GM06990 (cell line): Measurements from ENCODE around the genes KIF15, TMEM158 and CCR9.

GRCh38 chr3:43389054-43389687, 102.8 kb downstream of the SNRK start:
- RRBS, result no CpG with 5 or more reads among the region's 1 CpG

- RRBS, result no CpG with 5 or more reads among the region's 6 CpGs
These were observed 46.5 kb downstream of the ABHD5 start for GRCh38 chr3:43737133-43737781.

- RRBS, result no CpG with 5 or more reads among the region's 6 CpGs
These were observed 57.5 kb downstream of the ABHD5 start for GRCh38 chr3:43748182-43748696.

DNA sequence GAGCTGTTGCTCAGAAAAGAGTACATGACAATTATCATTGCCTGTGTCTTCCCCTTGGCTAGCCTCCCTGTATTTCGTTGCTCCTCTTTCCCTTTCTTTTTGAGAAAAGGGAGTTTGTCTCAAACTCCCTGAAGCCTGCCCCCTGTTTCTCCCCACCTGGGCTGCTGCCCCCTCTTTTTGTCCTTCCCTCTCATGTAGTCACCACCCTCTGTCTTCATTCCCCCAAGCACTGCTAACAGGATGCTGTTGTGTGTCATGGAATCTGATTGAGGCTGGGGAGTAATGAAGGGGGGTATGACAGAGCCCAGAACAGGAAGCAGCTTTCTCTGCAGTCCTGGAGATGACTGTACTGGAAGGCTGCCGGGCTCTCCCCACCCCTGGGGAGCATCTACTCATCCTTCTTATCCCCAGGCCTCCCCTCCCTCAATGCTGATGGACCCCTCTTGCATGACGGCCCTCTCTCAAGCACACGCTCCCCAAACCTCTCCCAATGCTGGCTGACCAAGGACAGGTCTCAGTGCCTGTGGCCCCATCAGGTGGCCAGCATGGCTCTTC, 181.6 kb downstream of the ABHD5 start:
- RRBS, result no CpG with 5 or more reads among the region's 4 CpGs

- RRBS, result 15% methylated on average over 3 of the region's 29 CpGs
These were observed 245.5 kb upstream of the TOPAZ1 start for GRCh38 chr3:43996215-43996614.

GRCh38 chr3:43996615-43997454, 244.9 kb upstream of the TOPAZ1 start:
- RRBS, result 6% methylated on average over 3 of the region's 54 CpGs

GRCh38 chr3:44339234-44339406, 554 bp downstream of the TCAIM start:
- RRBS, result no CpG with 5 or more reads among the region's 2 CpGs

GRCh38 chr3:44339438-44339990, 948 bp downstream of the TCAIM start:
- RRBS, result no CpG with 5 or more reads among the region's 8 CpGs

GRCh38 chr3:44594170-44594714, 9.5 kb downstream of the ZNF660 start:
- RRBS, result no CpG with 5 or more reads among the region's 8 CpGs

DNA sequence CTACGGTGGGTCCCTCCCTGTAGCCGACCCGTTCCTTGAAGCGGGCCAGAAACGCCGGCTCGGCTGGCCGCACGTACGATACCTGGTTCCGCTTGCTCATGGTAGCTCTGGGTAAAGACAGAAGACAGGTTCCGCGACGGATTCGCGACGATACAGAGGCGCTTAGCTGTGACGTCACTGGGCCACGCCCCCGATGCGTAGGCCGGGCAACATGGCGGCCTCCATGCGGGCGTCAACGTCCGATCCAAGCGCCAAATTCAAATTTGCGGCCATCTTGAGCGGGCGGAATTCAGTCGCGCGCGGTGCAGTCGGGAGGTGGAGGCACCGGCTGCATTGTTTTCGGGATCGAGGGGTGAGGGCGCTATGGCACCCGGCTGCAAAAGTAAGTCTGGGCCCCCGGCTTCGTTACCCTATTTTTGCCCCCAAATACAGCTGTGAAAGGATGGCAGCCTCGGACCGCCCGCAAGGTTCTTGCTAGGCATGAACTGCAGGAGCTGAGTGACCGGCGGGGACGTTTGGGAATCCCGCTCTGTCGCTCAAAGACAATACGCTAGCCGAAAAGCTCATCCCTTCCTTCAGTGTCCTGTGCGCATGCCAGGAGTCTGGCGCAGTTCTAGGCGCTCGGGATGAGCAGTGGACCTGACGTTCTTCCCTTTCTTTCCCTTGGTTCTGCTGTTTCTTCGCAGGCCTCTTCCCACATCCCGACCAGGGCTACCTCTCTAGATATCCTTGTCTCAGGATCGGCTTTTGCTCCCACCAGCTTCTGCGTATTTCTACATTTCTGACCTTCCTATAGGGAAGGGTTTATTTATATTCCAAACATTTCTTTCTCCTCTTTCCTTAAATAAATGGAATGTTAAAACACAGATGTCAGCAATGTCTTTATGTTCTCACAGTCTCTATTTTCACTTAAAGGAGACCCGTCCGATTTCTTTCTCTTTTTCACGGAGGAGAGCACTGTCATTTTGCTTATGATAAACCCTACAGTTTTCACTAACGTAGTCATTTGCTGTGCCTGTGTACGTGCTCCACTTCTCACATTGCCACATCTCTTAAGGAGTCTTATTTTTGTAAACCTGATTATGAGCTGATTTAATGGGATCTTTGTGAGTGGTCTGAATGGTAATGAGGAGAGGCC, at the start of gene KIF15:
Gene KIF15, plus strand, starts transcription at position 292 of the 1,138 bp plus-strand sequence.
- RRBS, result 2% methylated on average over 14 of the region's 68 CpGs

GRCh38 chr3:44914311-44915002, 40.0 kb downstream of the TGM4 start:
- RRBS, result no CpG with 5 or more reads among the region's 3 CpGs

DNA sequence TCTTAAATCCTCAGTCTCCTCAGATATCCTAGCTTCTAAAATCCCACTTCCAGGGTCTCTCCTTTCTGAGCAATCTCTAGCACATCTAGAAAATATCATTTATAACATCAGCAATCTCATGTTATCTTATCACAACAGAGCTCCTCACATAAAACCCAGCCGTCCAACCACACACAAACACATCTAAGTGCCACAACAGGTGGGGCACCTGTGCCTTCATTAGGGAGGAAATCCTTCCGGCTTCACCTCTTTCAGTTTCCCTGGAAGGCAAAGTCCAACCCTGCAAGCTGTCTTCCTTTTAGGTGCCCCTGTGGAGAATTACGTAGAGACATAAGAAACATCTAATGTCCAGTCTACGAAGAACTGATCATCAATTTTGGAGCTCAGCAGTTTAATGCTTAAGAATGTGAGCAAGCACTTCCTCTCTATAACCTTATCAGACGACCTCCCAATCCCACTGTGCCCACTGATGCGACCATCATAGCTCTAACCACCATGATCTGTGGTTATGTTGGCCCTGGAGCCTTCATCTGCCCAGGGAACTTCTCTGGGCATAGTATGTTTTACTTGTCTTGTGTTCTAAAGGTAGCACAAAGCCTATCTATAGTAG, 1.5 kb downstream of the ZDHHC3 start:
- RRBS, result no CpG with 5 or more reads among the region's 6 CpGs

DNA sequence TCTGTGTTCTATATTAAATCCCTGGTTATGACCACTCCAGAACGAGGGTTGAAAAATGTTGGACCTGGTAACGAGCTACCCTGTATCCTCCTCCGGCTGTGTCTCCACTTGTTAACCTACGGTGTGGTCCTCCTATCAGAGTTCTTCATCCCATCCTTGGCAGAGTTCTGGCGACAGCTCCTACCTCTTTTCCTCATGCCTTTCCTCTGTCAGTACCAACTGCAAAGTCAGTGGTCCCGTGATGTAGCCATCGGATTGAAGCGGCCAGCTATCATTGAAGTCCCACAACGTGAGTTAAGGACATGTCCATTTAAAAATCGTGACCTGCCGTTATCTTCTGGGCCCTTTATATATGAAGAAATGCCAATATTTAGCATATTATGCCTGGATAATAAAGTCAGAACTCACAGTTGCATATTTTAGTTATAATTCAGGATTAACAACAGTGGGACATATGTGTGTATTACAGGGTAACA, 1.1 kb downstream of the EXOSC7 start:
- RRBS, result no CpG with 5 or more reads among the region's 11 CpGs

- RRBS, result no CpG with 5 or more reads among the region's 3 CpGs
These were observed 20.8 kb downstream of the CDCP1 start for GRCh38 chr3:45125353-45125816.

- RRBS, result 3% methylated on average over 78 of the region's 176 CpGs
These were observed at the start of gene TMEM158 for GRCh38 chr3:45225522-45226663. TMEM158 (minus strand) TSS chr3:45226287.

GRCh38 chr3:45607714-45608115, 13.2 kb downstream of the LIMD1 start:
- RRBS, result no CpG with 5 or more reads among the region's 8 CpGs

DNA sequence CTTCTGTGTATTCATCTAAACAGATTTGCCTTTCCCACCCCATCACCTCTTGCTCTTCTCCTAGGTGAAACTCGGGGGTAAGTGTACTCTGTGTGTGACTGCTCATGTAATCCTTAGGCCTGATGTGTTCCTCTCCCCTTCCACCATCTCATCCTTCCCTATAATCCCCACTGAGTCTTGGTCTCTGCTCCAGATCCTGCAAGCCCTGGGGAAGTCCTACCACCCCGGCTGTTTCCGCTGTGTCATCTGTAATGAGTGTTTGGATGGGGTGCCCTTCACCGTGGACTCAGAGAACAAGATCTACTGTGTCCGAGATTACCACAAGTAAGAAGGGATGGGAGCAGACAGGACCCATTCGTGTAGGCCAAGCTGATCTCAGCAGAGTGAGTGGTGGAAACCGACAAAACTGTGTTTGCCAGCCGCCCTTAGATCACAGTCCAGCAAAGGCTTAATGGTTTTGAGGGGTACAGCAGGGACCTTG, 16.7 kb upstream of the SACM1L start:
- RRBS, result no CpG with 5 or more reads among the region's 8 CpGs

- RRBS, result no CpG with 5 or more reads among the region's 1 CpG
These were observed 20.3 kb upstream of the SLC6A20 start for GRCh38 chr3:45816726-45817036.

GRCh38 chr3:45886001-45886798, at the start of gene CCR9:
CCR9 (plus strand) TSS chr3:45886543.
- RRBS, result no CpG with 5 or more reads among the region's 9 CpGs

DNA sequence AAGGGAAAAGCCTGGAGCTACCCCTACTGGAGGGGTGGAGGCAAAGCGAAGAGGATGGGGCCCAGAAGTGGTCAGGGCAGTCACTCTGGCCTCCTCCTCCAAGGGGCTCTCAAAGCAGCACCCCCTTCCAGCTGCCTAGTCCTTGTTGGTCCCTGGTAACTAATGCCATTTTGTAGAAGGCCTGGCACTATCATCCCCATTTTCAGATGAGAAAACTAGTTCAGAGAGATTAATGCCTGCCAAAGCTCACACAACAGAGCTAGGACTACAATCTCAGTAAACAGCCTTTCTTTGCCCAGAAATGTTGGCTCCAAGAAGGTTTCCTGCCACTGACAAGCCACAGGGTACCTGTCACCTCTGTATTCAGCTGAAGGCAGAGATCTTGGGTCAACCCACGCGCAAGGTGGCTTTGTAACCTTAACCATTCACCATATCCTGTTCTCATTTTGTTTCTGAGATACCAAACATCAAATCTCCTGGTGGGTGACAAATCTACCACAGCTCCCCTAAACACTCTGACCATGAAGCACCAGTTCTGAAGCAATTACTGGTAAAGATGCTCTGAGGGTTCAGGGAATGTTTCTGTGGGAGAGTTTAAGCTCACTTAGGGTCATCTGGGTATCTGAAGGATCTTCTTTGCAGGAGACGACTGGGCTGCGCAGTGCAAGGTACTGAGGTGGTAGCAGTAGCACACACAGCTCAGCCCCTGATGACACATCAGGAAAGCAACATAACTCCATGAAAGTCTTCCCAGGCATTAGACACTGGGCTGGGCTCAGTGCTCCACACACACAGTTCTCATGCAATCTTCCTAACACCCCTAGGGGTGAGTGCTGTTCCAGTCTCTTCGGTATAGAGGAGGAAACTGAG, 7.4 kb downstream of the CXCR6 start:
- RRBS, result no CpG with 5 or more reads among the region's 6 CpGs